Pulmonary artery (tissue), 1 donor: ENCODE data around the gene SOX14.

DNA sequence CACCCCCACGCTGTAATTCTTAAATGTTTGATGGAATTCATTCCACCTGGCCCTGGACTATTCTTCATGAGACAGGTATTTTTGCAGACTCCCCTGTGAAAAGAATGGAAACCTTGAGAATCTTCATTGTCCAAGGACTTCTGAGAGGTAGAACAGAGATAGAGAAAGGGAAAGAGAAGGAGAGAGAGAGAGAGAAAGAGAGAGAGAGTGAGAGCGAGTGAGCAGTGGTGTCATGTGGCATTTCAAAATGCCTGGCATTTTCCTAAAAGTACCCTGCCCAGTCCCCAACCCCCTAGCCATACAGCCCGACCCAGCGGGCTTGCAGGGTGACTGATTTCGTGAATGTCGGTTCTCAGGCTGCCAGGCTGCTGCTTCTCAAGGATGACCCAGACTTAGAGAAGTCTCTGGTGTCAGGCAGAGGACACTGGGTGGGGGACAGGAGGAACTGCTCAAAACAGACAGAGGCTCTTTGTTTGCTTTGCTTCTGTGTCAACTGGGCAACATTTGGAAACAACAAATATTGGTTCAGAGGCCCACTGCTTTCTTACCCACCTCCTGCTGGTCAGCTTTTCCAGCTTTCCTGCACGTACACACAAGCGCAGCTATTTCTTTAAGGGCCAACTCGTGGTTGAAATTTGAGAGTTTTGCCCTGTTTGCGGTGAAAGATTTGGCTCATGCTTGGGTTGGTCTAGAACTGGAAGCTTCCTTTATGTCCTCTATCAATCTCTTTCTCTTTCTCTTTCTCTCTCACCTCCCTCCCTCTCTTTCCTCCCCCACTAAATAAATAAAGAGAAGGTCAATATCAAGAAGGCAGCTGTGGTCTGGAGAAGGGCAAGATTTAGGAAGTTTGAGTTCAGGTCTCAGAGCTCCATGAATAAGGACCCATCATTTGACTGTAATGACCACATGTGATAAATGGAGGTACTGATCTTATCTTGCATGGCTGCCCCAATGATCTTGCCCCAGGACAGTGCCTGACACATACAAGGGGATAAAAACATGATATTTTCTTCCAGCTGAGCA, 3.6 kb upstream of the TF start:
- PRO-cap, result no peak

GRCh38 chr3:133757073-133757743, 11.0 kb downstream of the TF start:
- PRO-cap, result no peak

- PRO-cap, result no peak
Observed at GRCh38 chr3:133758999-133759552, 12.9 kb downstream of the TF start.

DNA sequence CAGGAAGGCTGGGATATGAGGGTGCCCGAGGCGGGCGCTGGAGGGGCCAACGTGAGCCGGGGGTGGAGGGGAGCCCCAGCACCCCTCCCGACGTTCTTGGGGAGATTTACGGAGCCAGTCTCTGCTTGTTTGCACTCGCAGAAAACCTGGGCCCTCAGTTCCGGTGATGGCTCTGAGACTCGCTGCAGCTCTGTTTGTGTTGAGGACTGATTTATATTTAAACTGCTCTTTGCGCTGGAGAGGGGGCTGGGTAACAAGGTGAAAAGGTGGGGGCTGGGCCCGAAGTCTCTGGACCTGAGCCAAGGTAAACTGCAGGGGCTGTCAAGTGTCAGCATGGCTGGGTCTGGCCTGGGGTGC, 557 bp upstream of the SLCO2A1 start:
- PRO-cap, result no peak

GRCh38 chr3:134039787-134040179, 10.1 kb upstream of the SLCO2A1 start:
- PRO-cap, result no peak

DNA sequence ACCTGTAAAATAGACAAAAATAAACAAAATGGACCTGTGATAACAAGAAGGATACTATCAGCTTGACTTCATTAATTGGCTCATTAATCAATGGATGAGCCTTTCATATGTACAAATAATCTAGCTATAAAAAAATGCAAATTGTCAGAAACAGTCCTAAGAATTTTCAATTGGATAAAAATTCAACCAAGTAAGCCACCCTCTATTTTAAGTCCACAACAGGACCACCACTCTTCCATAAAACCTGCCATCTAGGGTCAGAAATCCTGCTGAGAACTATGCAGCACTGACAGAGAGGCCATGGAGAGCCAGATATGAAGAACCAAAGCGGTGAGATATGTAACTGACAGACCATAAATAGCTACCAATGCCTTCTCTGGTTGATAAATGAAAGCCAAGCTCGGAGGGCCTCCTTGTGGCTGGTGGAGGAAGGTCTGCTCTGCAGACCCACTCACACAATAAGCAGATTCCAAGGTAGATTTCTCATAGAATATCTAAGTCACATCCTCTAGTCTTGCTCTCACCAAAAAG, 39.0 kb downstream of the RYK start:
- PRO-cap, result no peak

DNA sequence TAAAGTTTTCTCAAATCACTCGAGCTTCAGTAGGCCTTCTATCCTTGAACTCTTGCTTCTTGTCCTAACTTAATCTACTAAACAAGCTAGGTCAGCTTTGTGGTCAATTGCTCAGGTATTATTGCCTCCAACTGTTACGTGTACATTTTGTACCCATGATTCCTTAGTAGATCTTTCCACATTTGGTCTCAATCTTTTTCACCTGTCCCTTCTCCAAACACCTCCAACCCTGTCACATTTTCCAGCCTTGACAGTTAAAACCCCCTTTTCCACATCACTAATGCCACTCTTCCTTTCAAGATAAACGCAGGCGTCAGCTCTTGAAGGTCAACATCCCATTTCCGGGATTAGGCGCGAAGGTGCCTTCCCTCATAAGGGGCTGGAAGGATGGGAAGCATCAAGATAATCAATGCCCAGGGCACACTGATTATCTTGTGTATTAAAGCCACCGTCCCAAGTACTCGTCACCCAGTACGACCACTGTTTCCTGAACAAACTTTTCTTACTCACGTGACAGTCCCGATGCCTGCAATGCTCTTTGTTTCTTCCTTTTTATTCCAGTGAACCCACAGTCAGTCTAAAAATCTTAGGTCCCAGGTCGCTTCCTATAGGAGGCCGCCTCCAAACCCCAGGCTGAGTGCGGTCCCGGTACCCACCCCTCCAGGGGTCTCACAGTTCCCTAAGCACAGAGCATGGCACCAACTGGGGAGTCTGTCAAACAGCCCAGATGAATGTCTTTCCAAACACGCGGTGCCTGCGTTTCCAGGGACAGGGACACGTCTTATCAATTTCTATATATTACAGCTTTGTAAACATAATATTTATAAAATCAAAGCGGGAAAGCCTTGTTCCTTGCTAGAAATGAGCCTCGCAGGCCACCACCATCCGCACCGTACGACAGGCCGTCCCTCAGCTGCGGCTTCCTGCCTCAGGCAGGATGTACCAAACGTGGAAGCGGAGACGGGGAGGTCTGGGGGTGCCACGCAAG, 681 bp downstream of the ANAPC13 start:
- PRO-cap, result bidirectional peak, plus-strand start at position 951 of the sequence, minus-strand start at position 917 of the sequence

DNA sequence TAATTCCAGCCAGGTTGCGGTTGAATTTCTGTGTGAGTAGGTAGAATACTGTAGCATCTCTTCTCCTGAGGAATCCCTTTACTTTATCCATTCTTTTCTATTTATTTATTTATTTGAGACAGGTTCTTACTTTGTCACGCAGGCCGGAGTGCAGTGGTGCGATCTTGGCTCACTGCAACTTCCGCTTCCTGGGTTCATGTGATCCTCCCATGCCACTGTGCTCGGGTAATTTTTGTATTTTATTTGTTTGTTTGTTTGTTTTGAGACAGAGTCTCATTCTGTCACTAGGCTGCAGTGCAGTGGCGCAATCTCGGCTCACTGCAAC, 58.9 kb downstream of the CEP63 start:
- PRO-cap, result no peak

DNA sequence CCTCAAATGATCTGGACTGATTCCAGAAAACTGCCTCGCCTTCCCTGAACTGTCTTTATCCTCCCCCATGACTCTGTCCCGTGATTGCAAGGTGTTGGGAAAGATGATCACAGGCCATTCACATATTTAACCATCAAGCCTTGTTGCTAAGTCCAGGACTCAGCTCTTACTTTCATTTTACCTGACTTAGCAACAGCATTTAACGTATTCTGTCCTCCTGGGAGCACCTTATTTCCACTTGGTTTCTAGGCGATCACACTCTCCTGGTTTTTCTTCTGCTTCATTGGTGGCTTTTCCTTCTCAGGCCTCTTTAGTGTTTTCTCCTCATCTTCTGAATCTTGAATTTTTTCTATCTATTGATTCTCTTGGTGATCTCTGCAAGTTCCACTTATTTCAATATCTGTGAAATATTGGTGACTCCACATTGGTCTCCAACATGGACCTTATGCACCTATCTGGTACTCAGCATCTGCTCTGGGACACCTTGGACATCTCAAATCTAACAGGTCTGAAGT, 355.4 kb downstream of the EPHB1 start:
- PRO-cap, result no peak

GRCh38 chr3:135257477-135258095, 462.5 kb downstream of the EPHB1 start:
- PRO-cap, result no peak

DNA sequence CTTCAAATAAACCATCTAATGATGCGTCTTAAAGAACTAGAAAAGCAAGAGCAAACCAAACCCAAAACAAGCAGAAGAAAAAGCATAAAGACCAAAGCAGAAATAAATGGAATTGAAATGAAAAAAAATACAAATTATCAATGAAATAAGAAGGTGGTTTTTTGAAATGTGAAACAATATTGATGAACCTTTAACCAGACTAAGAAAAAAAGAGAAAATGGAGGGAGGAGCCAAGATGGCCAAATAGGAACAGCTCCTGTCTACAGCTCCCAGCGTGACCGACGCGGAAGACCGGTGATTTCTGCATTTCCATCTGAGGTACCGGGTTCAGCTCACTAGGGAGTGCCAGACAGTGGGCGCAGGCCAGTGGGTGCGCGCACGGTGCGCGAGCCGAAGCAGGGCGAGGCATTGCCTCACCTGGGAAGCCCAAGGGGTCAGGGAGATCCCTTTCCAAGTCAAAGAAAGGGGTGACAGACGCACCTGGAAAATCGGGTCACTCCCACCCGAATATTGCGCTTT, 307.1 kb upstream of the PPP2R3A start:
- PRO-cap, result no peak

DNA sequence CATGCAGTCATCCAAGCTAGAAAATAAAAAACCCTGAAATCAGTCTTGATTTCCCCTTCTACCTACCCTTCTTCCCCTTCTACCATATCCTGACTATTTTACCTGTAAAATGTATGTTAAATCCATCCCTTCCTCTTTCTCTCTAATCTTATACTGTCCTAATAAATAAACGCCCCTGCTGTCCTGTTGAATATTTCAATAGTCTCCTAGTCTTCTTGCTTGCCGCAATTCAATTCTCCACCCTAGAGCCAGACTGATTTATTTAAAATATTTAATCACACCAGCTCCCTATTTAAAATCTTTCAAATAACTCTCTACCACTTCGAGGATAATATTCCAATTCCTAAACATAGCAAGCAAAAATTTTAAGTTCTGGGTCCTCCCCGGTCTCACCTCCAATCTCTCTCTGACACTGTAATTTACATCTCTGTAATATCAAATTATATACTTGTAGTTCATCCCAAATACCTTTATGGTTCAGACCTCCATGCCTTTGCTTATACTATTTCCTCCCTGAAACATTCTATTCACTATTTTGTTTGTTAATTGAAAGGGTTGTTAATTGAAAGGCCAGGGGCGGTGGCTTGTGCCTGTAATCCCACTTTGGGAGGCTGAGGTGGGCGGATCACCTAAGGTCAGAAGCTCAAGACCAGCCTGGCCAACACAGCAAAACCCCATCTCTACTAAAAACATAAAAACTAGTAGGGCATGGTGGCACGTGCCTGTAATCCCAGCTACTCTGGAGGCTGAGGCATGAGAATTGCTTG, 103.4 kb downstream of the STAG1 start:
- PRO-cap, result no peak

DNA sequence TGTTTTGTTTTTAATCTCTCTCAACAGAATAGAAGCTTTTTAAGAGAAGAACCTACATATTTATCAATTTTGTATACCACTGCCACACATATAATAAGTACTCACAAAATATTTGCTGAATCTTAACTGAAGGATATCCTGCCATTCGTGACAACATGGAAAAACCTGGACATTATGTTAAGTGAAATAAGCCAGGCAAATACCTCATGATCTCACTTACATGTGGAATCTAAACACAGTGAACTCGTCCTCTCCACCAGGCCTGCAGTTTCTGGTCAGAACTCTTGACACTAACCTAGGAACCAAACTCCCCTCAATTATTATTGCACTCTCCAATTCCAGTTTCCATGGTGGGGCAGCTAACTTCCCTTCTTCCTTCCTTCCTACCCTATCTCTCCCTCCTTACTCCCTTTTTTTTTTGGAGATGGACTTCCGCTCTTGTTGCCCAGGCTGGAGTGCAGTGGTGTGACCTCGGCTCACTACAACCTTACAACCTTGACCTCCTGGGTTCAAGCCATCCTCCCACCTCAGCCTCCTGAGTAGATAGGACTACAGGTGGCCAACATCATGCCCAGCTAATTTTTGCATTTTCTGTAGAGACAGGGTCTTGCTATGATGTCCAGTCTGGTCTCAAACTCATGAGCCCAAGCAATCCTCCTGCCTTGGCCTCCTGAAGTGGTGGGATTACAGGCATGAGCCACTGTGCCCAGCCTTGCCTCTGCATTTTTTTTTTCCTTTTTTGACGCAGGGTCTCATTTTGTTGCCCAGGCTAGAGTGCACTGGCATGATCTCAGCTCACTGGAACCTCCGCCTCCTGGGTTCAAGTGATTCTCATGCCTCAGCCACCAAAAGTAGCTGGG, 17.2 kb downstream of the STAG1 start:
- PRO-cap, result no peak

GRCh38 chr3:136751173-136751323, 1.1 kb downstream of the STAG1 start:
- PRO-cap, result no peak

DNA sequence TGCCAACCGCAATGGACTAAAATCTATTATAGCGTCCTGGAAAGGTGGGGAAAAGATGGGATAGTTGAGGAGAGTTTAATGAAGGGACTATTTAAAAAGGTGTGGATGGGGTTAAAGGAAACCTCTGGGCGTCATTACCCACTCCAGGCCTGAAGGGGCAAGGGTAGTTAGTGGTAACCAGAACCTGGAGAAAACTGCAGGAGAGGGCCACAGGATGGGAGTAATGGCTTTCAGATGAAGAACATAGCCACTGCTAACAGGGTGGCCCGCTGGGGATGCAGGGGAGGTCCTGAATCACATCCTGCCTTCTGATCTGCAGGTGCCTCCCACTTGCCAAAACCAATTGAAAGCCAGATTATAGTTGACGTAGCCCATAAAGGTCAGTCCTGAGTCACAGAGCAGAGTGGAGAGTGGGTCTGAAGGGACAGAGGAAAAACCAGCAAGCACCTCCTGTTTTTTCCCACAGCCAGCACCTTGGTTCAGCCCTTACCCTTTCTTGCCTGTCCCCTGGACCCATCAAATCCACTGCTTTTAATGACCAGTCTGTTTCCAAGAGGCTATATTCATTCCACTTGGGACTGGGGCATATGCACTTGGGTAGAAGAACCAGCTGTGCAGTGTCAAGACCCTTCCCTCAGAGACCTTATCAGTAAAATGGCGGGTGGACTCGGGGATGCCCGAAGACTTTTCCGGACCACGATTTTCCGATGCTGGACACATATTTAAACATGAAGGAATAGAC, 695 bp upstream of the SLC35G2 start:
- PRO-cap, result unidirectional peak, plus-strand start at position 406 of the sequence

DNA sequence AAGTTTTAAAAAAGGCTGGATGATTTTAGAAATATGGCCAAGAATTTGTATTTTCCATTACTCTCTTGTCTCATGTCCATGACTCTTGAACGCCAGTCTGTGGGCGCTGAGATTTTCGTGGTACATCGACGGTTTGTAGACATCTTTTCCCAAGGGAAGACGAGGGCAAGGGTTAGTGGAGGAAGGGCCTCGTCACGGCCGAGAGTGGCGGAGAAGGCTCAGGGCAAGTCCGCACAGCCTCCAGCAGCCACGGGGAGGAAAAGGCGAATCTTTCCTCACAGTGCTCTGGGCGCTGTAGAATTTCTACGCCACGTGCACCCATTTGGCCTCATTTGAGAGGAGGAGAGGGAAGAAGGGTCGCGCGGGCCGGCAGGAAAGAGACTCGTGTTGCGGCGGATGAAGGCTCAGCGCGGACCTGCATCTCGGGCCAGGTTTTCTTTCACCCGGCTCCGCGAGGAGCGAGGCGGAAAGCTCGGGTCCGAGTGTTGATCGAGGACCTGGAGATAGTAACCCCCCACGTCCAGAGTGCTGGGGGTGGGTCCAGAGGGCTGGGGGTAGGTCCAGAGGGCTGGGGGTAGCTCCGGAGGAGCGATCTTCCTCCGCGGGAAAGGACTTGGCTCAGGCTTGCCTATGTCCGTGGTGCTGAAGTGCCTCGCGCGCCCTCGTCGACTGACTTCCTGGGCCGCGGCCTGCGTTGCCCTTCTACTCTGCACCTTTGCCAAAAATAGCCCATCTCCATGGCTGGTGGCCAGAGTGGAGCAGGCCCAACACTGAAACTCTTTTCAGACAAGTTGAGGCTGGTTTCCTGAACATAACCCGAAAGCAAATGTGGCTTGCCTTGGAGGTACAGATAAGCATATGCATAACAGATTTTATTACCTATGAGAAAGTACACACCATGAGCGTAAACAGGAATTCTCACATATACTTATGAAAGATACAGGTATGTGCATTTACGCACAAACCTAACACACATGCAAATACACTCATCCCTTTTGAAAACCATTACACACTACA, 1.1 kb downstream of the SLC35G2 start:
- PRO-cap, result bidirectional peak, plus-strand start at position 195 of the sequence, minus-strand start outside the sequence

- PRO-cap, result no peak
Observed at GRCh38 chr3:136893631-136894203, 31.7 kb downstream of the NCK1 start.

GRCh38 chr3:136969086-136969424, 11.3 kb downstream of the IL20RB start:
- PRO-cap, result no peak

- PRO-cap, result no peak
Observed at GRCh38 chr3:137763885-137764416, at the start of gene SOX14. Gene SOX14 (plus strand): TSS chr3:137764315.

- PRO-cap, result no peak
Observed at GRCh38 chr3:137998517-137999313, 11.2 kb upstream of the CLDN18 start.